ENCODE measurements around the genes RXRA and OLFM1.

DNA sequence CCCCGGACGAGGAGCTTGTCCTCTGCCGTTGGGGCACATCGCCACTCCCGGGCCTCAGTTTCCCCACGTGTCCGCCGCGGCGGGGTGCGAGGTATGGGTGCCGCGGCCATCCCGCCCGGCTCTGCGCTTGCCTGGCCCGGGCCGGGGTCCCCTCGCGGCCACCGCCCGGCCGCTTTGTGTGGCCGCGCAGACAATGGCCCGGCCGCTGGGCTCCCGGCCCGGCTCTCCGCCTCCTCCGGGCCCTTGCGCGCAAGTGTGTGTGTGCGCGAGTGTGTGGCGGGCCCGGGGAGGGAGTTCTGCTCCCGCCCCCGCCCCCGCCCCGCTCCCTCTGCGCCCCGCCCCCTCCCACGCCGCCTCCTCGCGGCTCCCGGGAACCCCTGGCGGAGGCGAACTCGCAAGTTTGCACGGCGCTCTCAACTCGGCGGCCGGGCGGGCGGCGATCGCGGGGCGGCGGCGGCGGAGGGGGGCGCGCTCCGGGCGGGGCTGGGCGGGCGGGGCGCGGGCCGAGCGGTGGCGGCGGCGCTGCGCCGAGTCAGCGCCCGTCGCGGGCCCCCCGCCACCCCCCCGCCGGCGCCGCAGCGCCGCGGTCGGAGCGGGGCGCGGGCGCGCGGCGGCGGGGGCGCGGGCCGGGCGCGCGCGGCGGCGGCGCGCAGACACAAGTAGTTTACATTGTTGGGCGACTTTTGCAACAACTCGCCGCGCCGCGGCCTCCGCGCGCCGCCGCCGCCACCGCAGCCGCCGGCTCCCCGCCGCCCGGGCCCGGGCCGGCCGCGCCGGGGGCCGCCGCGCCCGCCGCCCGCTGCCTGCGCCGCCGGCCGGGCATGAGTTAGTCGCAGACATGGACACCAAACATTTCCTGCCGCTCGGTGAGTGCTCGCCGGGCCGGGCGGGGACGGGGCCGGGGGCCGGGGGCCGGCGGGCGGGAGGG, at the start of gene RXRA:
TSS of gene RXRA (plus strand) at position 662 of the 928 bp plus-strand sequence.
- PRO-cap, 3 experiments = peak in 3 of 3 experiments; most common plus-strand start position 662 of the sequence (in 1); most common minus-strand start position 251 of the sequence (in 2)
- RAMPAGE, long total RNA = no peak

DNA sequence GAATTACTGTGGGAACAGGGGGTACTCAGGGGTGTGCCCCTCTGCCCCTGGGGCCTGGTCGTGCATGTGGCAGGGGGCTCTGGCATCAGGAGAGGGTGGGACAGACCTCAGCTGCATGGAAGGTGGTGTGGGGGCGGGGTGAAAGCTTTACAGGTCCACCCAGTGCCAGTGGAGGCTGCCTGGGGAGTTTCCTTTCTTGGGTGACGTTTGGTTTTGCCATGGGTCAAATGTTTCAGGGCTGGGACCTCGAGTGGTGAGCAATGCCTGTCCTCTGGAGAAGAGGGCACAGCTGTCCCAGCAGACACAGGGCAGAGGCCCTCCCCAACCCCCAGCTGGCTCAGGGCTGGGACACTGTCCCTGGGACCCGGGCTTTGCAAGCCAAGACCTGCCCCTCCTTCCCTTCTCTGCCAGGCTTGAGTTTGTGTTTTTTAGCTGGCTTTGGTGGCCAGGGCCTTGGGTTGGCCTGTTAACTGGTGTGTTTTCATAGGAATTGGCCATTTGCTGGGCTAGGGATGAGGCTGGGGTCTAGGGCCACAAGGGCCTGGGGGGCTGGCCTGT, 3.7 kb downstream of the RXRA start:
- PRO-cap, 3 experiments = no peak in any of the 3 experiments
- RAMPAGE, long total RNA = no peak

- PRO-cap, 3 experiments = no peak in any of the 3 experiments
- RAMPAGE, long total RNA = no peak
These were observed 6.0 kb downstream of the RXRA start for GRCh38 chr9:134331944-134332967.

GRCh38 chr9:134353471-134353965, 27.3 kb downstream of the RXRA start:
- PRO-cap, 3 experiments = no peak in any of the 3 experiments
- RAMPAGE, long total RNA = no peak

DNA sequence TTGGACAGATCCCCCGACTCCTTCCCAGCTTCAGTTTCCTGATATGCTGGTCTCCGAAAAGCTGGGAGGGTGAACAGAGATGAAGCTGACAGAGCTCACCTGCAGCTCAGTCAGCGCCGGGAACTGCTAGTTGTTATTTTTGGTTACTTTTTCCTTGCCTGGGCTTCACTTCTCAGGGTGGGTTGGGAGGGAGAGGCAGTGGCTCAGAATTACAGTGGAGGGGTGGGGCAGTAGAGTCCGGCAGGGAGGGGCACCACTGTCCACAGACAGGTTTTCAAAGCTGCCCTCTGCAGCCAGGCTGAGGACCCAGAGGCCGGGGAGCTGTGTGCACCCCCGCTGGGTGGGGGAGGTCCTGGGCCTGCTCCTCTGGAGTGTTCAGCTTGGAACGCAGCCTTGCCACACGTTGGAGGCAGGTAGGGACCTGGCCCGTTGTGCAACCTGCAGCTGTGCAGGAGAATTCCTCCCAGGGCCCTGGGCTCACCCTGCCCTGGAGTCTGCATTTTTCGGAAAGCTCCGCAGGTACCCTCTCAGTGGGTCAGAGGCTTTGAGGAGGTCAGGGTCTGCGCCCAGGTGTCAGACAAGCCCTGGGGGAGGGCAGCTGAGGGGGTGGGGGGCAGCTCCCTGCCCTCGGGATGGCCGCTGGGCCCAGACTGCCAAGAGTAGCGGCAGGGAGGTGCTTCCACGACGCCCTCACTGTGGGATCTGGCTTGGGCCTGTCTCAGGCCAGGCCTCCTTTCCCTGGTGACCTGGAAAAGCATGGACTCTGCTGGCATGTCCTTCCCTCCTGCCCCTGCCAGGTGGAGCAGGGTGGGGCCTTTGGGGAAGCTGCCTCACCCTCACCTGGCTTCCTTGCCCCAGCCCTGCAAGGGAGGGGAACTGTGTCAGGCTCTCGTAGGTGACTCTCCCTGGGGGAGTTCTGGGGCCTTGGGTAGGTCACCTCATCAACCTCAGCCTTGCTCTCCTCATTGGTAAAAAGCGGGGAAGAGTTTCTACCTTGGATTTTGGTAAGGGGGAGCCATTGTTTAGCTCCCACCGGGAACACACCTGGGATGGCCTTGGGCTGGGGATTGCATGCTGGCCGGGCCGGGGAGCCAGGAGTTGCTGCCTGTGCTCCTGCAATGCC, 29.5 kb downstream of the RXRA start:
- PRO-cap, 3 experiments = no peak in any of the 3 experiments
- RAMPAGE, long total RNA = no peak

- PRO-cap, 3 experiments = no peak in any of the 3 experiments
- RAMPAGE, long total RNA = no peak
These were observed 34.8 kb downstream of the RXRA start for GRCh38 chr9:134360785-134361736.

DNA sequence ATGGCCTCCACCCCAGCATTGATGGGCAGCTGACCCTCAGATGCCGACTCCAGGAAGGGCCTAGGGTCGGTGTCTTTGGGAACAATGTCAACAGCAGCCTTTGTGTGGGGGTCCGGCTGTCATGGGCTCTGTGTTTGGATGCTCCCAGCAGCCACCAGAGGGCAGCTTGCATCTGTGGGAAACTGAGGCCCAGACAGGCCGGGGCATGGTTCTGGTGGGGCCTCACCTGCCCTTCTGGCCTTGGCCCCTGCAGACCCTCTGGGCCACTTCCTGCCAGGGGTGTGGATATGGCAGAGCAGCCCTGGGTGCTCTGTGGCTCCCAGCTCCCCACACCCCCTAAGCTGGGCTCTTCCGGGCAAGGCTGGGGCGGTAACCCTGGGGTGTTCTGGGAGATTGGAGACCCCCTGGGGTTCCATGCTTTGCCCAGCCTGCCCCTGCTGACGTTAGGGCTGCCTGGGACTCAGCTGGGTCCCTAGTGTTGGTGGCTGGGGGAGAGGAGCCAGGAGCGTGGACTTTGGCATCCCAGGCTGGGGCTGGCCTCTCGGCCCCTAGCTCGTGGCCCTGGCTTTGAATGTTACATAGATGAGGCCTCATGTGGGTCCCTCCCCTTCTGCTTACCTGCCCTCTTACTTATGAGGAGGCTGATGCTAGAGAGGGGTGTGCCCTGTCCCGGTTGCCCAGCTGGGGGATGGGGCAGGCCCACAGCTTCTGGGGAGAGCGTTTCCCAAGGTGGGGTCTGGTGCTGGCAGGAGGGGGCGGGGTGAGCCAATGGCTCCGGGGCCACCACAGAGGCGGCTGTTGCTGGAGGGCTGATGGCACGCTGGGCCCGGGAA, 38.3 kb downstream of the RXRA start:
- PRO-cap, 3 experiments = no peak in any of the 3 experiments
- RAMPAGE, long total RNA = no peak

DNA sequence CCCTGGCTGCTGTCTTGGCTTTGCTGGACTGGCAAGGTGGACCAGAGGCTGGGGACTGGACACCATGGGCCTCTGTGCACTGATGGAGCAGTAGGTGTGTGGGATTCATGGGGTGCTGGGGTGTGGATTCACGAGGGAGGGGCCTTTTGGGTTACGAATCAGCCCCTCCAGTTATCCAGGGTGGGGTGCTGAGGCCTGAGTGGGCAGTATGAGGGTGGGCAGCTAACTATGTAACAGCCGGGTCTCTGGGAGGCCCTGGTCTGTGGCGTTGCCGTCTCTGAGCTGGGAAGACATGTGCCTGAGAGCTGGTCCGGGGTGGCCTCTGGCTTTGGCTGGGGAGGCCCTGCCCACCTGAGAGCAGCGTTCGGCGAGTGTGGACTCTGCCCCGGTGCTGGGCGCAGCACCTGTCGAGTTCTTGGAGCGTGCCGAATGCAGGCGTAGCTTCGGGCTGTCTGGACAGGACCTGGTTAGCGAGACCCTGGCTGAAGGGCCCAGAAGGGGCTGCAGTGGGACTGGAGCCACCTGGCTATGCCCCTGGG, 56.3 kb downstream of the RXRA start:
- PRO-cap, 3 experiments = no peak in any of the 3 experiments
- RAMPAGE, long total RNA = no peak

- PRO-cap, 3 experiments = no peak in any of the 3 experiments
- RAMPAGE, long total RNA = no peak
These were observed 65.6 kb downstream of the RXRA start for GRCh38 chr9:134391748-134392333.

DNA sequence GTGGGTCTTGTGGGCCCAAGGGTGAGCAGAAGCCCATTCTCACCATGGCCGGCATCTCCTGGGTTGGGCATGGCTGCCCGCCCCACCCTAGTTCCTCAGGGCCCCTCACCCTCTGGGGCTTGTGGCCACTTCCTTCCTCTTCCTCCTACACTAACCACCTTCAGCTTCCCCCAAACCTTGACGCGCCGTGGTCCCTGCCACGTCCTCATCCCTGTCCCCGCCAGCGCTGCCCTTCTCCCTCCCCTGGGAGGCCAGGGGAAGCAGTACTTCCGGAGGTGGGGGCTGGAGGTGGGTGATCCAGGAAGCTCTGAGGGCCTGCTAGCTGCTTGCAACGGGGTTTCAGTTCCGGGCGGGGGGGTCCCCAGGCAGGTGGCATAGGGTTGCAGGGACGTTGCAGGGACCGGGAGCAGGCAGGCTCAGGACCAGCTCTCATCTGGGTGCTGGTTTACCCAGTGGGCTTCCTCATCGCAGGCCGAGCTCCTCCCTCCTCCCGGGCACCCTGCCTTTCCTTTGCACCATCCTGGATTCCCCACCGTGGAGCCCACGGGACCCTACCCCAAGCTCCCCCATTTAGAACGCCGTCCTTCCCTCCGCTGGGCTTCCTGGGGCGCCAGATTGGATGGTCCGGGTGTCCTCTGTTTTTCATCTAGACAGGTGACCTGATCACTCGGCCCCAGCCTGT, 70.0 kb downstream of the RXRA start:
- PRO-cap, 3 experiments = no peak in any of the 3 experiments
- RAMPAGE, long total RNA = no peak

- PRO-cap, 3 experiments = peak in 1 of 3 experiments; most common minus-strand start chr9:134407418 (in 1)
- RAMPAGE, long total RNA = no peak
These were observed 80.9 kb downstream of the RXRA start for GRCh38 chr9:134407056-134407722.

GRCh38 chr9:134433430-134434326, 107.4 kb downstream of the RXRA start:
- PRO-cap, 3 experiments = no peak in any of the 3 experiments
- RAMPAGE, long total RNA = no peak

DNA sequence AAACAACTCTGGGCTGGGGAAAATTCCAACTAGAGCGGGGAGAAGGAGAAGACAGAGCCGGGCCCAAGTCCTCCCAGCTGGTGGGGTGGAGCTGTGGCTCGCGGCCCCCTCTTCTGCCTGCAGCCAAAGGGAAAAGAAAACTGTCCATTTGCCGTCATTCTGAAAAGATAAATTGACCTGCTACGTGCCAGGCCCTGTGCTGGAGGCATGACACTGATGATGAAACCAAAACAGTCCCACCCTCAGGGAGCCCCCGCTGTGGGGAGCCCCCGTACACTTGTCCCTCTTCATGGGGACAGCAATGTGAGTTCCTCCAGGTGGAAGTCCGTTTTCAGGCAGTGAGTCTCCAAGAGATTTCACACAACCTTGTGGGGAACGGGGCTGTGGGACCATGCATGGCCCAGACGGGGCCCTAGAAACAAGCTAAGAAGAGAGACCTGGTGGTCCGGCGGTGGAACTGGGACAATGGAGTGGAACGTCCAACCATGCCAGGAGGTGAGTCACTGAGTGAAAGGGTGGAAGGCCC, 114.8 kb upstream of the COL5A1 start:
- PRO-cap, 3 experiments = no peak in any of the 3 experiments
- RAMPAGE, long total RNA = no peak

- PRO-cap, 3 experiments = no peak in any of the 3 experiments
- RAMPAGE, long total RNA = no peak
These were observed 71.3 kb downstream of the COL5A1 start for GRCh38 chr9:134712779-134713520.

GRCh38 chr9:134996848-134997414, 79.2 kb upstream of the FCN1 start:
- PRO-cap, 3 experiments = no peak in any of the 3 experiments
- RAMPAGE, long total RNA = no peak

- PRO-cap, 3 experiments = peak in 3 of 3 experiments; most common plus-strand start chr9:135087668 (in 3); most common minus-strand start chr9:135087514 (in 3)
- RAMPAGE, long total RNA = no peak
These were observed at the start of gene OLFM1 for GRCh38 chr9:135087372-135087877. Gene OLFM1, plus strand, starts transcription at chr9:135087668.

DNA sequence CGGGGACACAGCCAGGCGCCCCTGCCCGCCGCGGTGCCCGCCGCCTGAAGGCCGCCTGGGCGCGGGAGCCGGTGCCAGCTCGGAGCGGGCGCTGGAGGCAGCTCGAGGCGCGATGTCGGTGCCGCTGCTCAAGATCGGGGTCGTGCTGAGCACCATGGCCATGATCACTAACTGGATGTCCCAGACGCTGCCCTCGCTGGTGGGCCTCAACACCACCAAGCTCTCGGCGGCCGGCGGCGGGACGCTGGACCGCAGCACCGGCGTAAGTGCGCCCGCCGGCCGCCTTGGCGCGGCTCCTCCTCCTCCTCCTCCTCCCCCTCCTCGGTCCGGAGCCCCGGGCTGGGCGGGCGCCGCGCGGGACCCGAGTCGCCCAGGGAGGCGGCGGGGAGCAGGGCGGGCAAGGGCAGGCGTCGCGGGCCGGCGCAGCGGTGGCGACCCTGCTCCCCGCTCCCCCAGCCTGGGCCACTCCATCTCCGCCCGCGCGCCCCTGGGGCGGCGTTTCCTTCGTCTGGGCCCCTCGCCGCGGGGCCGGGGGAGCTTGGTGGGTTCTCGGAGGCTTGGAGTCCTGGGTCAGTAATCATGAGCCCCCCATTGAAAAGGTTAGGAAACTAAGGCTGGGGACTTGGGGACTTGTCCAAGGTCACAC, 533 bp downstream of the OLFM1 start:
- PRO-cap, 3 experiments = peak in 3 of 3 experiments; most common plus-strand start position 364 of the sequence (in 3); most common minus-strand start position 299 of the sequence (in 1)
- RAMPAGE, long total RNA = no peak

GRCh38 chr9:135134074-135134793, 46.8 kb downstream of the OLFM1 start:
- PRO-cap, 3 experiments = no peak in any of the 3 experiments
- RAMPAGE, long total RNA = no peak

DNA sequence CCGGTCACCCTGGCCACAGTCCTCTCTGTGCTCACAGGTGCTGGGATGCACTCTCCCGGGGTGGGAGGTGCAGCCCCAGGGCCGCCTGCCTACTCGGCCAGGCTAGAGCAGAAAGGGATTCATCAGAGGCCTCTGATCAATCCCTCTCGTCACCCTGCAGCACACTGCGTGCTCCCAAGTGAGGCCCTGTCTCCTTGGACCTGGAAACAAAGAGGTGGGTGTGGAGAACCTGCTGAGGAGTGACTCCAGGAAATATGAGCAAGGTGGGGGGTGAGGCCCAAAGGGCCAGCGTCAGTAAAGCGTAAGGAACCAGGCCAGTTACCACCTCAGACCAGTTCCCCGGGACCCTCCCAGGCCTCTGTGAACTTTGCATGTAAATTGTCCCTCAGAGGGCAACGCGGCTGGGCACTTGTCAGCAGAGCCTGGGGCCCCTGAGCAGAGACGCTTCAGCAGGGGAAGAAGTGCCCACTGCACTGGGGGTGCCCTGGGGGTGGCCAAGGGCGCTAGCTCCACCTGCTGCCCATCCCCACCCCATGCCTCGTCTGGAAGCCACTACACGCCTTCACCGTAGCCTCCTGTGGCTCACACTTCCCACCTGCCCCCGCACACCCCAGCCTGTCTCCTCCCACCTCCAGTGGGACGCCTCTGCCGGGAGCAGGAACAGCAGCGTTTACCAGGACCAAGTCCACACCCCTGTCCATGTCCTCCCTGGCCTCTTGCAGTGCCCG, 168.0 kb downstream of the OLFM1 start:
- PRO-cap, 3 experiments = no peak in any of the 3 experiments
- RAMPAGE, long total RNA = no peak

DNA sequence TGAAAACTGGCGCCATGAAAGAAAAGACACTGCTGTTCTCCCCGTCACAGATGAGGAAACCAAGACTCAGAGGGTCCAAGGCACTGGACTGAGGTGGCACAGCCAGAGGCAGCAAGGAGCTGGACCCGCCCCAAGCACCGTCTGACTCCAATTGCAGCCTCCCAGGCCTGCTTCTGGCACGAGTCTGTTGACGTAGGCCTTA, 193.2 kb downstream of the OLFM1 start:
- PRO-cap, 3 experiments = no peak in any of the 3 experiments
- RAMPAGE, long total RNA = no peak